ENCODE results near the genes EFTUD2, ARL17B and ARL17A.

DNA sequence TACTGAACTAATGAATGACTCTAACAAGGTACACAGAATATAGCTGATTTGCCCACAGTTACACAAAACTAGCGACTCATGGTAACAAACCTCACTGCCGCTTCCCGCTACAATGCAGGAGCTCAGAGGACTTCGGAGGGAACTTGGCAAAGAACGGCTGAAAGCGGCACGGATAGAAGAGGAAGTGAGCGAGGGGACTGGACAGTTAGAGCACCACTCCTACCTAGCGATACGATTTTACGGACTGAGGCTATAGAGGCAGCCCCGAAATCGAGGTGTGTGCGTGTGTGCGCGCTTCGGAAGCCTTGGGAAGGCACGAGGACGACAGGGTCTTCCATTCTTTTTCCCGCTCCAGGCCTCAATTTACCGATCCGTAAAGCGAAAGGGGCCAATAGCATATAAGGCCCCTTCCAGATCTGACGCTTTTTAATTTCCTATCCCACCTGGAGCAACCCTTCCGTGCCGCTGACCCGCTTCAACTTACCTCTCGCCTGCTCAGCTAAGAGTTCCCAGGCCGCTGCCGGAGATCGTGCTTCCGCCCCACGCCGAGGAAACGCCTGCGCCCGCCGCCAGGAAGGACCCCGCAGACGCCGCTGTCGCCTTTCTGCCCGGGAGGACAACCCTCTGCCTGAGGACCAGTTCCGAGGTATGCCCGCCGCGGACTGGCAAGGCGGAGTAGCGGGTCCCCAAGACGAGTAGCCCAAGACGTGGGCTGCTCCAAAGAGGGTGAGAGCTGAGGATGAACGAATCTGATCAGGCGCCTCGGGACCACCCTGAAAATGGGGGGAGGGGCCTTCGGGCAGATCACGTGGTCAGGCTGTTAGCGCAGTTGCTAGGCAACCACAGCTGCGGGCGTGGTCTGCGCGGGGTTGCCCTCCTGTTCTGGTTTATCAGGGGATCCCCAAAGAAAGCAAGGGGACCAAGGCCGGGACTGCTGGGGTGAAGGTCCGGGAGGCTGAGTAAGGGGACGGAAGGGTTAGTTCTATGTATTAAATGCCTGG lies at the start of gene EFTUD2:
Gene EFTUD2, minus strand, starts transcription at position 561 of the 1,001 bp plus-strand sequence.
- PRO-cap = bidirectional peak, plus-strand start at position 855 of the sequence, minus-strand start at position 561 of the sequence

DNA sequence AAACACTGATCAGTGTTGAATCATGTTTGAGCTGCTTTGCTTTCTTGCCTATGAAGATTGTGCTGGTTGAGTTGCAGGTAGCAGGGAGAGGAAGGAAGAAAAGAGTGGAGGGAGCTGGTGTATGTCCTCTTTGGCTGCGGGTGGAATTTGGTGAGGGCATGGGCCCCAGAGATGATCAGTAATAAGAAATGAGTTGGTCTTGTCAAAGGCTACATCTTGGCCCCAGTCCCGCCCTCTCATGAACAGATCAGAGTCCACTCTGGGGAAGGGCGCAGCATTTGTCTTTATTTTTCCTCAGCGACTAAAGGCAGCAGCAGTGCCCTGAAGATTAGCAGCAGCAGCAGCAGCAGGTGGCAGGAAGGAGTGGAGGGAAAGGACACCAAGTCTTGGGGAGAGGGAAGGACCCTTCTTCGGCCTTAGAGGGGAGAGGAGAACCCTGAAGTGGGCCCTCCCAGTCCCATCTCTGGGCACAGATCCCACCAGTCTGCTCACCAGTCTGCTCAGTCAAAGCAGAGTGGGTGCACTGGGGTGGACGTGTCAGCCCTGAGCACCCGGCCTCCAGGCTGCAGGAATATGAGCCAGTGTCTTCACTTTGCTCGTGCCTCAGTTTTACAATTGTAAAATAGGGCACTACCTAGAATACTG lies 6.0 kb downstream of the CCDC103 start:
- PRO-cap = no peak

DNA sequence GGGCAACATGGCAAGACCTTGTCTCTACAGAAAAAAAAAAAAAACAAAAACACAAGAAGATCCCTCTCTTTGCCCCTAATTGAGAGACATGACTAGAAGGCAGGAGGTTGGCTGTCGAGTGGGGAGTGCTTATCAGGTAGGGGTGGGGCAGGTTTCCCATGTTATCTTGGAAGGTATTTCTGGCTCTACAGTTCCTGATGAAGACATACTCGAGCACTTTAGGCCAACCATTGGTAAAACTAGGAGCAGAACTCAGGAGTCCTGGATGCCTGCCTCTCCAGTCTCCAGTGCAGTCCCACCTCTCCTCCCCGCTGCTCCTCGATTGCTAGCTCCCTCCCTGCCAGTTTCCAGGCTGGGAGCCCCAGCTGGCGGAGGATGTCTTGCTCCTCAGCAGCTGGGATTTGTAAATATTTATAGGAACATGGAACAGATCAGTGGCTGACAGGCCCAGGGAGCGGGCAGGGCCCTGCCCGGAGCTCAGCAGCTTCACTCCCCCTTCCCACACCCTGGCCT lies 11.3 kb upstream of the C1QL1 start:
- PRO-cap = no peak

DNA sequence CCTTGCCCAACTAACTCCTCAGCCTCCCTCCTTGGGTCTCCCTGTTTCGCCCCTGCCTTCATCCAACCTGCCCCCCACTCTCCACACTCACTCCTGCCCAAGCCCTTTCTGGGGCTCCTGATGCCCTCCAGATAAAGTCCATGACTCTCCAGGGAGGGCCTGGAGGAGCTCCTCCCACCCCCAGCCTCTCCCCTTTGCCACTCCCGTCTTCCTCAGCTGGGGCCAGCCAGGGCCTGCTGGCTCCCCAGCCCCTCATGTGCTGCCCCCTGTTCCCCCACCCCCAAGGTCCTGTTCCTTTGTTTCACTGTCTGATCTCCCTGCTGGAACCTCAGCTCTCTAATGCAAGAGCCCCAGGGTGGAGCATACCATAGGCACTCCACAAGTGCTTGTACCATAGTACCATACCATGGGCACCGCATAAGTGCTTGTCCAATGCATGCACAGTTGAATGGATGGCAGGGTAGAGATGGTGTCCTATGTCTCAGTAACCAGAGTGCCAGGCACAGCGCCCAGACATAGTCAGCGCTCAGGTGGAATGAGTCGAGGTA lies 1.6 kb downstream of the PLCD3 start:
- PRO-cap = no peak

GRCh38 chr17:45224951-45225830 lies 3.5 kb downstream of the FMNL1 start:
- PRO-cap = no peak

GRCh38 chr17:45233463-45234338 lies 12.0 kb downstream of the FMNL1 start:
- PRO-cap = no peak

DNA sequence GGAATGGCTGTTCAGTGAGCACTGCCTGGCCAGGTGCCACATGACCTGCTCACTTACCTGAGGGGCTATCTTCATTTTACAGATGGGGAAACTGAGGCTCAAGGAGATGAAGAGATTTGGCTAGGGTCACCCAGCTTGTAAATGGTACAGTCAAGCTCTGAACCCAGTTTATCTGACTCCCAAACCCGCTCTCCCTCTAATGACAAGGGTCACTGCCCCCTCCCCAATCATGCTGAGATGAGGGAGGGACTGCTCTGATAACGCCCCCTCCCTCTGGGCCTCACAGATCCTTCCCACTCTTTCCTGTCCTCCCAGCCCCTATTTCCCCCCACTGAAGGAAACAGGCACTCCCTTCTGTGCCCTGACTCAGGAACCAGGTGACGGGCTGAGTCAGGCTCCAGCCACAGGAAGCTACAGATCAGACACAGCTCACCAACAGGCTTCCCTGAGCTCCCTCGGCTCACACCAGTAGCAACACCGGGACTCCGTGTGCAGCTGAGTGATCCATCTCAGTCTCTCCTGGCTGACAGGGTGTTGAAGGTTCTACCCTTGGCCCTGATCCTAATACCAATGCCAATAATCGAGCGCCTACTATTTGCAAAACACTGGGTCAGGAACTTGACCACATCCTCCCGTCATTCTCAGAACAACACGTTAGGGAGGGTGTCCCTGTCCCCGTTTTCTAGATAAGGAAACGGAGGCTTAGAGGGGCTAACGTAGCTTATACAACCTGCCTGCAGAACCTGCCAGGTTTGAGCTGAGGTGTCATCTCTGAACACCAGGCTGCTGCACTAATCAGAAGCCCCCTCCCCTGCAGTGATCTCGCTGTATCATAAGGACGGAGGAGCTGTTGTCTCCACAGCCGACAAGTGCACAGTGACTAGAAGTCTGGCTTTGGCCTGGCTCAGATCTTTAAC lies 13.3 kb upstream of the ARHGAP27 start:
- PRO-cap = no peak

GRCh38 chr17:45934990-45935583 lies 40.7 kb downstream of the MAPT start:
- PRO-cap = no peak

GRCh38 chr17:45942059-45942849 lies 47.9 kb downstream of the MAPT start:
- PRO-cap = no peak

GRCh38 chr17:46038950-46039407 lies 39.9 kb downstream of the STH start:
- PRO-cap = no peak

DNA sequence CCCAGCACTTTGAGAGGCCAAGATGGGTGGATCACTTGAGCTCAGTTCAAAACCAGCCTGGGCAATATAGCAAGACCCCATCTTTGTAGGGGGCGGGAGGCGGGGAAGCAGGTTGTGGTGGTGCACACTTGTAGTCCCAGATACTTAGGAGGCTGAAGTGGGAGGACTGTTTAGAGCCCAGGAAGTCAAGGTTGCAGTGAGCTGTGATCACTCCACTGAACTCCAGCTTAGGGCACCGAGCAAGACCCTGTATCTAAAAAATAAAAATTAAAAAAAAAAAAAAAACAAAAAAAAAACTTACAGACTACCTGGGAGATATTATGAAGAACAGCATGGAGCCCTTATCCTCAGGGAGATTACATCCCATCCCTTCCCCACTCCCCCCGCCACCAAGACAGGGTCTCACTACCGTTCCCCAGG lies 48.5 kb downstream of the STH start:
- PRO-cap = no peak

DNA sequence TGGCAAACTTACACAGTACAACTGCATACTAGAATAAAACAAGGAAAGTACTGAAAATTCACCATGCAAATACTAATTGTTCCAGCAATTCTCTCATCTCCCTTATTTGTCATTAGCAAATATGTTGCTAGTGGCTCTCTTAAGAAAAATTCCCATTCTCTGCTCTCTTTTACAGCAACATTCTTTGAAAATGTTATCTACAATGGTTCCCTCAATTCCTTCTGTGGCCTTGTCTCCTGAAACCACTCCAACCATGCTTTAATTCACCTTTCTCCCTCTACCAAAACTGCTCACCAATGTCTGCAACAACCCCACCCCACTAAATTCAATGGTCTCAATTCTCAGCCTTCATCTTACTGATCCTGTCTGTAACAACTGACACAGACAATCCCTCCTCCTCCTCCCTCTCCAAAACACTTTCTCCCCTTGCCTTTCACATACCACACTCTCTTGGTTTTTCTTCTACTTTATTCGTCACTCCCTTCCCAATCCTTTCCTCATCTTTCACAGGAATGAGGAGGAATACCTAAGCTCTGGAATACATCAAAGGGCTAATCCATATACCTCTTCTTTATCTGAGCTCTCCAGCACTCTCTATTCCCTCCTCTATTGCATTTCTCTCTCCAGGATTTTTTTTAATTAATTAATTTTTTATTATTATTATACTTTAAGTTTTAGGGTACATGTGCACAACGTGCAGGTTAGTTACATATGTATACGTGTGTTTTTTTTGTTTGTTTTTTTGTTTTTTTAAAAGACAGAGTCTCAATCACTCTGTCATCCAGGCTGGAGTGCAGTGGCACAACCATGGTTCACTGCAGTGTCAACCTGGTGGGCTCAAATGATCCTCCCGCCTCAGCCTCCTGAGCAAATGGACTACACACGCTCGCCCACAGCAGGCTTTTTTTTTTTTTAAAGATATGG lies 65.4 kb downstream of the STH start:
- PRO-cap = no peak

- PRO-cap = no peak
Observed at GRCh38 chr17:46169563-46169829, 23.7 kb downstream of the KANSL1 start.

GRCh38 chr17:46191157-46192202 lies 1.7 kb downstream of the KANSL1 start:
- PRO-cap = no peak

DNA sequence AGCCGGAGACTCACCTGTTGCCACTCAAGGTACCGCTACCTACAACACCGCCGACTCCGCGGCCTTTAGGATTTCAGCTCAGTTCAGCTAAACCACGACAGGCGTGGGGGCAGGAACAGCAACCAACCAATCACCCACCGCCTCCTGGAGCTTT lies at the start of gene ARL17B:
Gene ARL17B, minus strand, starts transcription at position 105 of the 154 bp plus-strand sequence.
- PRO-cap = no peak

DNA sequence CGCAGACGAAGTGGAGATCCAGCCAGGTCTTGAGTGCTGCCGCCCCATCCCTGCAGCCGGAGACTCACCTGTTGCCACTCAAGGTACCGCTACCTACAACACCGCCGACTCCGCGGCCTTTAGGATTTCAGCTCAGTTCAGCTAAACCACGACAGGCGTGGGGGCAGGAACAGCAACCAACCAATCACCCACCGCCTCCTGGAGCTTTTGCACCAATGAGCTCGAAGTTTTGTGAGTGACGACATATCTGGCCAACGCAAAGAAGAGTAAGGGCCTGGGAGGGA lies at the start of gene ARL17A:
Gene ARL17A, minus strand, starts transcription at position 159 of the 284 bp plus-strand sequence.
- PRO-cap = no peak

DNA sequence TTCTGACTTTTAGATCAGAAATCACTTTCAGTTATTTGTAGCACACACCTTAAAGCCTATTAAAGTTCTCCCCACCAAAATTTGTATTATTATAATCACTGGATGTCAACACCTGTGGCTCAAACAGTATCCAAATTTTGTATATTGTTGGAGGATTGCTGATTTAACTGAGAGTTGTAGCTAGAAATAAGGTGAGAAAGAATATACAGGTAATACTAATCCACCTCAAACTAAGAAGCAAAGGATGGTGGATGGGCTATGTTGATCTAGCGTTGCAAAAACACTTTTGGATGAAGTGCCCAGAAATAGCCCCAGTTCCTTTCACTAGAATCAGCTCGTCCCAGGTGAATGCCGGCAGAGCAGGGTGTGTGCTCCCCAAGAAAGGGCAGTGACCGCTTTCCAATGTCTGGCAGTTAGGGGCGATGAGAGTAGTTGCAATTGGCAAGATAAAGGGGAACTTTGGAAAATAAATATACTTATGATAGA lies 75.3 kb downstream of the NSF start:
- PRO-cap = no peak

DNA sequence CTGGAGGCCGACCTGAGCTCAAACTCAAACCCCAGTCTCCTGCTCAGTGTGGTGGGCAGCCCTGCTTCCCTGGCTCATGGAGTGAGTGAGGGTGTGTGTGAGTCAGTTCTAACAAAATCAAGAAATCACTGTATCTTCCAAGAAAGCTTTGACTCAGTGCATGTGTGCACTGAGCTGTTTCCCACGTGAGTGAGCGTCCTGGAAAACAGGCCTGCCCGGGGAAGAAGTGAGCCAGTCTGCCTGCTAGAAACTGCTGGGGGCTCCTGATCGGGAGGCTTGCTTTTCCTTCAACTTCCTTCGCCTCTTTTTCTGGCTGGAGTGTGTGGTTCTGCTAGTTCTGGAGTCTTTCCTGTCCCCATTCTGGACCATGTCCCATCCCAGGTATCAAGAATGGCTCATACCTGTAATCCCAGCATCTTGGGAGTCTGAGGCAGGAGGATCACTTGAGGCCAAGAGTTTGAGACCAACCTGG lies 15.1 kb upstream of the WNT3 start:
- PRO-cap = no peak

- PRO-cap = no peak
Observed at GRCh38 chr17:46867419-46867618, 15.9 kb downstream of the WNT9B start.

DNA sequence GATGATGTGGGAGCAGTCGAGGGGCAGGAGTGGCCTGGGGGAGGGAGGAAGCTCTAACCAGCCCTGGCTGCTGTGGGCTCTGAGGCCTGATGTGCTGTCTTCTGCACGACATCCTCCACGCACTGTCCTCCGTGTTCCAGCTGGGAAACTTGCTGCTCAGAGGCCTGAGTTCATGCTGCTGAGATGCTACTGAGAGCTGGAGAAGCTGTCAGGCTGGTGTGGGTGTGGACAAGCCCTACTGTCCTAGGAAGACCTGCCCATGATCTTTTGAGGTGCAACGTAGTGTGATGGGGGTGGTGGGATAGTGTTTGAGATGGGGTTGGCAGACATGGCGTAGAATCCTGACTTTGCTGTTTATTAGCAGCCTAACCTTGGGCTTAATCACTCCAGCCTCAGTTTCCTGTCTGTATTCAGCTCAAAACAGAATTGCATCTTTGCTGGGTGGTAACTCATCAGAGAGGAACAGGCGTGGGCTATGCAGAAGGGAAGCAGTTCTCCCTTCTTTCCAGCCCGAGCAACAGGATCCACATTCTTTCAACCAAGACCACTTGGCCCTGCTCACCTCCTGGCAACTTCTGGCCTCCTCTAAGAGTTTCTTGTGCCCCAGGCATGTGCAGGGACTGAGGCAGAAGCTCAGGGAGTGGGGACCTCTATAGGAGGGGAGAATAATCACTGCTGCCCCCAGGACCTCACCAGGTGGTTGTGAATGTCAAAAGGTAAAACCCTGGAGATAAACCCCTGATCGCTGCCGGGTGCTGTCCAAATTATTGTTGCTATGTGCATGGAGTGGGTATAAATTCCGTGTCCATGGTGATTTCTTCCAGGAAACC lies 22.4 kb downstream of the GOSR2 start:
- PRO-cap = no peak